Epithelial cell of prostate (primary cell): Measurements from ENCODE around the genes NHS and RAI2.

- RRBS: no CpG with 5 or more reads among the region's 11 CpGs
These were observed 13.7 kb downstream of the TMSB4X start for GRCh38 chrX:12988562-12989132.

DNA sequence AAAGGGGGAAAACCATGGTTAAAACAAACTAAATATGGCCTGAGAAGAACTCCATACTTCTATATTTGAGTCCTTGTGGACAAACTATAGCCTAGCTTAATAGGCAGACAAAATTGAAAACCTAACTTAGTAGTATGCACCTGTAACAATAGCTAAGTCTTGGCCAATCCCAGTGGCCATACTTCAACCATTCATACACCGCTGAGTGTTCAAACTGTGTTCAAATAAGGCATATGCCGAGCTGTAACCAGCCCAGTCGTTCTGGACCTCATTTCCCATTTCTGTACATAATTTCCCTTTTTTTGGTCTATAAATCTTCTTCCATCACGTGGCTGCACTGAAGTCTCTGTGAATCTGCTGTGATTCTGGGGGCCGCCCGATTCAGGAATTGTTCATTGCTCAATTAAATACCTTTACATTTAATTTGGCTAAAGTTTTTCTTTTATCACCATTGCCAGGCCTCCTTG lies 27.8 kb downstream of the FAM9C start:
- RRBS: no CpG with 5 or more reads among the region's 6 CpGs

- RRBS: no CpG with 5 or more reads among the region's 9 CpGs
These were observed 14.3 kb downstream of the FAM9C start for GRCh38 chrX:13029752-13030899.

DNA sequence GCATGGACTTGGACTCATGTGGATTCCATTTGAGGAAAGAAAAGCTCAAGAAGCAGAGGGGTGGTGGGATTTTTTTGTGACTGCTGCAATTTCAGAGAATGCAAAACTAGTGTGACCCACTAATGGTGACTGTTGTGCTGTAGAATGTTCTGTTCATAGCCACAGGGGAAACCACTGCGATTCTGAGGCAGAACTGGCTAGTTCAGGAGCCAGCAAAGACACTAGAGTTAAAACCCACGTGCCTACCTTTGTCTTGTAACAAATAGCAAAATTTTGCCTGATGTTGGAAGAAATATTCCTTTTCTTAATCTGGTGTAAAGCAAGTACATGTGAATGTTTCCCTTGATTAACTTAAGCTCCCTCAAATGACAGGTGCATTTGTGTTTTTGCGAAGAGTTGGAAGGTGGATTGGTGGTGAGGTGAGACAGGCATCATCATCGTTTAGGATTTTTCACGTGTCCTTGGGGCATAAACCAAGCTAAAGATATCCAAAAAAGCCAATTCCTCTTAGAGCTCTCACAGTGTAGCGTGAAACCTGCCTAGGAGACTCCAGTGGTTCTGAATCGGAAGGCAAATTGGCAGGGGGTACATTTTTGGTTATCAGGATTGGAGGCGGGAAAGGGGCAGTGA lies 38.0 kb upstream of the FAM9C start:
- RRBS: no CpG with 5 or more reads among the region's 8 CpGs

DNA sequence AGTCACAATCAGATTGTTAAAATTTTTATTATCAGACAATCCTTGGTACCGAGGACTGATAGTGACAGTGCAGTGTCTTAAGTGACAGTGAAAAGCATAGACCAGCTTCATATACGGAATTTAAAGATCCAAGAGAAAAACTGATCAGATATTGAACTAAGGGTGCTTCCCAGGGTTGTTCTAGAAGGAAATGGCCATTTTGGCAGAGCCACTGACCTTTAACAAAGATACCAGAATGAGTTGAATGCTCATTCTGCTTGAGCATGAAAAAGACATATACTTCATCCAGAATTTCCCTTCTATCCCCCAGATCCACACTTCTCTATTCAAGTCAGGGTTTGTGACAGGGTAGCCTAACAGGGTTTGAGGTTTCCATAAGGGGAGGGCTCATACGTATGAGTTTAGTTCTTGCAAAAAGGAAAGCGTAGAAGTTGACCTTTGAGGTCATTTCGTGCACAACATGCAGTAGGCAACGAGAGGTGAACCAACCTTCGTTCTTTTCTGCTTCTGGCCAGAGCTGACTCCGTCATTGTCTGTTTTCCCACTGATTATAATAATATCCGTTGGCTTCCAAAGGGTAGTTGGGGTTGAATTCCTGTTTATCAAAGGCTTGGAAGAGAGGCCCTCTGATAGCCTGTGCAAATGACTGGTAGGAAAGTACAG lies 45.7 kb upstream of the FAM9C start:
- RRBS: no CpG with 5 or more reads among the region's 9 CpGs

DNA sequence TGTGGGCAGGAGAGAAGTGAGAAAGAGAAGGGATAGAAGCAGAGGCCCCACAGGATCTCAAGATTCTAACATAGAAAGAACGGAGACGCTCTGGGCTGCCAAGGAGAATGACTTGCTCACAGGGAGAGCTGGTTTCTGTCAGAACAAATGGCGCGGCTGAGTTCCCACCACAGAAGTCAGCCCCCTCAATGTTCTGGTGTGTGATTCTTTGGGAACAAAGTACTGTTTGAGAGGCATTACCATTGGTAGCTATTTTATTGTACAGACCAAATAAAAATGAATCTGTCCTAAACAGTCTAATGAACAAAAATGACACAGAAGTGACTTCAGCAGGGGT lies 80.5 kb downstream of the ATXN3L start:
- RRBS: no CpG with 5 or more reads among the region's 4 CpGs

DNA sequence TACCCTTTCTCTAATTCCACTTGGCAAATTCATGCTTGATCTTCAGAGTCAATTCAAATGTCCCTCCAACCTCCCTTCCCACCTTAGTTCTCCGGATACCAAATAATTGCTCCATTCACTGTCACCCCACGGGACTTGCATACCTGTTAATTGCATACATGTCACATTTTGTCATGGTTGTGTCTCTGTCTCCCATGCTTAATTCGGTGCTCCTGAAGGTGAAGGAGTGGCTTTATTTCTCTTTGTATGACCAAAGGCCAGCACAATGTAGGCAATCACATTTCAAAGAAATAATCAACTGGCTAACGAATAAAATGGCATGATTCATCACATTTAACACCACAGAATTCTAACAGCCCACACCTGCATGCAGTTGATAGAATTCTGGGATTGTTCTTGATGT lies 59.3 kb downstream of the ATXN3L start:
- RRBS: no CpG with 5 or more reads among the region's 4 CpGs

- RRBS: no CpG with 5 or more reads among the region's 3 CpGs
These were observed 16.6 kb downstream of the ATXN3L start for GRCh38 chrX:13303128-13303754.

GRCh38 chrX:13398259-13399074 lies 78.6 kb upstream of the ATXN3L start:
- RRBS: no CpG with 5 or more reads among the region's 5 CpGs

GRCh38 chrX:13489482-13489926 lies 79.9 kb upstream of the EGFL6 start:
- RRBS: no CpG with 5 or more reads among the region's 6 CpGs

GRCh38 chrX:13736129-13736868 lies 1.8 kb downstream of the OFD1 start:
- RRBS: no CpG with 5 or more reads among the region's 7 CpGs

- RRBS: no CpG with 5 or more reads among the region's 3 CpGs
These were observed 23.5 kb upstream of the TXLNG start for GRCh38 chrX:16762528-16763404.

GRCh38 chrX:16827801-16828750 lies 41.8 kb downstream of the TXLNG start:
- RRBS: no CpG with 5 or more reads among the region's 5 CpGs

GRCh38 chrX:16883307-16883623 lies 13.1 kb upstream of the RBBP7 start:
- RRBS: no CpG with 5 or more reads among the region's 6 CpGs

DNA sequence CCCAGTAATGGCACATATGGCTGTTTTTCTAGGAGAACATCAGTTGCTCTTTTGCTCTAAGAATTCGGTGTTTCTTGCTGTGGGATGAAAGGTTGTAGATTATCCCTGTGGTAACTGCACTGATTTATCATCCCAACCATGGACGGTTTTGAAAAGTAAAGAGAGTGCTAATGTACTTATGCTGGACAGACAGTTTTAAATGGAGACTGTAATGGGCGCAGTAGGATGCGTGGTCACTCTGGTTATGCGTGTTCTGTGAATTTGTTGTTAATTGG lies 191.5 kb downstream of the REPS2 start:
- RRBS: no CpG with 5 or more reads among the region's 5 CpGs

DNA sequence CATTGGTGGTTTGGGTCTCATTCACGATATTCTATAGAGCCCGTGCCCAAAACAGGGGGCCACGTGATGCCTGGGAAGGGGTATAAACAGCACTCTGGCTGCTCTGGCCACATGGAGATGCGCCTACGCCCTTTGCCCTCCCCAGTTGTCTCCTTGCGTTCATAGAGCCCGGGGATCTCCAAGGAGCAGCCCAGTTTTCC lies 466 bp upstream of the NHS start:
- RRBS: no CpG with 5 or more reads among the region's 7 CpGs

- RRBS: 1% methylated on average over 23 of the region's 78 CpGs
These were observed at the start of gene NHS for GRCh38 chrX:17374834-17375784. Gene NHS, plus strand, starts transcription at chrX:17375200.

DNA sequence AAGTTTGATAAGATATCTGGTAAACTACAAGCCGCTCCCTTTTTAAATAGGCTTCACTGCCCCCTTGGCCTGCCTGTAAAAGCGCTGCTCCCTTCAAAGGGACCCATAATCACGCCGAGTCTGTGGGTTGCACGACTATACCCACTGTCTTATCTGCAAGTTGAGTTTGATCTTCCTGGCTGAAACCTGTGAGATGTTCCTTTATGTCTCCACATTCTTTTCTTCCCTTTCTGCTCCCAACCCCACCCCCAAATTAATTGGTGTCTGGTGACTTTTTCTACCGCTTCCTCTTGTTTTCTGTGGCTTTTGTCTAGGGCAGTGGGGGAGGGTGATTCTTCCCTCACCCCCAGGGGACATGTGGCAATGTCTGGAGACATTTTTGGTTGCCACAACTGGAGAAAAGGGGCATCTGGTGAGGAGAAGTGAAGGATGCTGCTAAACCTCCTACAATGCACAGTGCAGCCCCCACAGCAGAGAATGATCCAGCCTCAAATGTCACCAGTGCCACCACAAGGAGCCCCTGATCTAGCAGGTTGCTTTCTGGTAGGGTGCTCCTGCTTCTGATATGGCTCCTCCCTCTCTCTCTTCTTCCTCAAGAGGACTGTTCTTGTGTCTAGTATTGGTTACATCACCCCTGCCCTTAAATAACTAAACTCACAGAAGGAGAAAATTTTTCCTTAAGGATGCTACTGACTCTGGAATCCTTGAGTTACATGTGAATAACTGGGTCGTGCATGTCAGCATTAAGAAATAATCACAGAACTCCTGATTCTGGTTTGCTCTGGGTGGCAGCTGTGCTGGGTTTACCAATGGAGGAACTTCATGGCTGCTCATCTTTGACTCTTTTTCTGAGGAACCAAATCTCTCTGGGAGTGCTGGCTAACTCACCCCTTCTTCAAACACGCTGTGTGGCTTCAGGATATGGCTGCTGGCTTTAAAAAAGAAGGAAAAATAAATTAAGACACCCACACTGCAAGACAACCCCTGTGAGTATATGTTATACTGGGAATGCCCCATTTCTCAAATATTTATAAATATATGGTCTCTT lies 153.1 kb downstream of the NHS start:
- RRBS: no CpG with 5 or more reads among the region's 8 CpGs

GRCh38 chrX:17861156-17861819 lies at the start of gene RAI2:
Gene RAI2, minus strand, starts transcription at chrX:17861298.
- RRBS: 0% methylated on average over 1 of the region's 54 CpGs

DNA sequence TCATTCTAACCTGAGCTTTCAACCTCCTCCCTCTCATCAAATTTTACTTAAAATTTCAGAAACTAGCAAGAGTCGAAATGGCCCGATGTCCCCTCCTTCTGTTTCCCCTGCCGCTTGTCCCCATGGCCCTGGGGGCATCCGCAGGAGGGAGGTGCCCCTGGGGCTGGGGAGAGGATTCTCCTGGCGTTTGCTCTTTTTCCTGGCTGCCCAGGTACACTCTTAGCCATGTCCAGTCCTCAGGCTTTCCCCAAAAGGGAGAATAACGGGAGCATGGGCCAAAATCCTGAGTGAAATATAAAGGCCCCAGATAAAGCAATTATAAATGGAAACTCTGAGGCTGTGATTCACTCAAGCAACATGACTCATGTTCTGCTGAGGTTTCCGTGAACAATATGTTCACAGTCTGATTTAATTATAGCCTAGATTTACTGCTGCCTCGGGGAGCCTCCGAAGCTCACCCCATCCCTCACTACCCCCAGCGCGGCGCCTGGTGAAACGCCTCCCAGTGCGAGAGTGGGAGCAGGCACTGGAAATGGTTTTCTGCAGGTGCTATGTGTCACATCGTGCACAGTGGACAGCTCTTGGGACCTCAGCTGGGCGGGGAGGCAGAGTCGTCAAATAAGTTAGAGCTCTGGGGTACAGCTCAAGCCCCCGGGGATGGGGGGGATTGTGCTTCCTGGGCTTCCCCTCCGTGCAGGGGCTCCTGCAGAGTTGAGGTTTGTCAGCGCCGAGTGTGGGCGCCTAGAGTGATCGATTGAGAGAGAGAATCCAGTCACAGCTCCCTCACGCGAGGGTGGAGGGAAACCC lies 110.8 kb downstream of the PHKA2 start:
- RRBS: no CpG with 5 or more reads among the region's 25 CpGs